Metanephros (tissue), 2 donors: ENCODE results near the gene REV3L.

- RAMPAGE, long total RNA: no peak
Measured at GRCh38 chr6:108845987-108846496, 2.2 kb upstream of the ARMC2 start.

GRCh38 chr6:108990848-108991461 lies 103.7 kb downstream of the SESN1 start:
- RAMPAGE, long total RNA: no peak

- RAMPAGE, long total RNA: no peak
Measured at GRCh38 chr6:108995693-108996257, 98.9 kb downstream of the SESN1 start.

- RAMPAGE, long total RNA: no peak
Measured at GRCh38 chr6:109163392-109164197, 68.3 kb downstream of the CEP57L1 start.

GRCh38 chr6:109381590-109382010 lies 667 bp downstream of the CD164 start:
- RAMPAGE, long total RNA: no peak

GRCh38 chr6:109448286-109448976 lies 7.1 kb downstream of the MICAL1 start:
- RAMPAGE, long total RNA: no peak

GRCh38 chr6:109478922-109479346 lies 4.1 kb downstream of the ZBTB24 start:
- RAMPAGE, long total RNA: no peak

DNA sequence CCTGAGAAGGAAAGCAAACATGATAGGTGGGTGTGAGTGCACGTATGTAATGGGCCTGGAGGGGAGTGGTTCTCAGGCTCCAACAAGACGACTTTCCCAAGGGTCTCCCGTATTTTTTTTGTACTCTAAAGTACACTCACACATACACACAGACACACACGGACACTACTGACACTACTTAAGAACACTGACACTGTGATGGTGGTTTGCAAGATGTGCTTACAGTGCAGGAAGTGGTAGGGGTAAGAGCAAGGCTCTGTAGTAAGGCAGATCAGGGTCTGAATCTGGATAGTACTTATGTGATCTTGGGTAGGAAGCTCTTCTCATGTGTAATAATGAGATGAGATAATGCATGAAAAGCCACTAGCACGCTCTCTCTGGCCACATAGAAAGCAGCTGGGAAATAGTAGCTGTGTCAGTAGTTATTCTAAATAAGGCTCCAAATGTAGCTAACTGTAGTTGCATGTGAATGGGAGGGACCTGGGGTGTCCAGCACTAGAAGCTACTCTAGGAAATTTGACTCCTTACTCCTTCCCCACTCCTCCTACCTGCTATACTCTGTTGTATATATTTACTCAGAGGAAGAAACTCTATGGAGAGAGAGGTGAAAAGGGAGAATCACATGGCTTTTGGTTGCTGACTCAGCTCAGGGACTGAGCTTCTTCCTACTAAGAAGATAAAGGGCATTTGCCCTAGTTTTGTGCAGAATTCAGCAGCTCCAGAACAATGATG lies 8.4 kb upstream of the ZBTB24 start:
- RAMPAGE, long total RNA: no peak

GRCh38 chr6:109967798-109968380 lies 10.2 kb upstream of the GPR6 start:
- RAMPAGE, long total RNA: no peak

DNA sequence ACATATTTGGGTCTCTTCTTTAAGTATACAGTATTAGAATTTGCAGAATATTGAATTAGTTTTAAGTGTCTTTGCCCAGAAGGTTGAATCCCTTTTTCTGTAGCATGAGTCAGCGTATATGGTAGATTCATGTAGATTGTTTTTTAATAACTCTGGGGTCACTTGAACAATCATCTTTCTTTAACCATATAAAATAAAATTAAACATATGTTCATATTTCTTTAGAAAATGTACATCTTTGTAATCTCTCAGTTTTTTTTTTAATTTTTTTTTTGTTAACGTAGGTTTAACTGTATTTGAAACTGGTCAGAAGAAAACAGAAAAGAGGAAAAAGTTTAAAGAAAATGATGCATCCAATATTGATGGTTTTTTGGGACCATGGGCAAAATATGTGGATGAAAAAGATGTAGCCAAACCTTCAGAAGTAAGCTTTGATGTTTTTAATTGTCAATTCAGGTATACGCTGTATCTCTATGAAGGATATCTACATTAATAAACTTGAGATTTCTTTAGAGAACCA lies 28.6 kb downstream of the CDC40 start:
- RAMPAGE, long total RNA: no peak

DNA sequence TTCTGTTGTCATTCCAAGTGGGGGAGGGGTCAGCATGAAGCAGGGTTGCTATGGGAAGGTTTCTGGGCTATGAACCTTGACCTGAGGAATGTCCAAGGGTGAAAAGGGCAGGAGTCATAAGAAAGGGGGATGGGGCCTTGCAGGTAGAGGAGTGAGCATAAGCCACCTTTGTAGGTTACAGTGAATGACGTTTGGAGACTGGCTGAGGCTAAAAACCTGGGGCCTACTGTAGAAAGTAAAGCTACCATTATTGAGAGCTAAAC lies 3.0 kb downstream of the METTL24 start:
- RAMPAGE, long total RNA: no peak

- RAMPAGE, long total RNA: no peak
Measured at GRCh38 chr6:111032644-111033260, 50.9 kb downstream of the RPF2 start.

DNA sequence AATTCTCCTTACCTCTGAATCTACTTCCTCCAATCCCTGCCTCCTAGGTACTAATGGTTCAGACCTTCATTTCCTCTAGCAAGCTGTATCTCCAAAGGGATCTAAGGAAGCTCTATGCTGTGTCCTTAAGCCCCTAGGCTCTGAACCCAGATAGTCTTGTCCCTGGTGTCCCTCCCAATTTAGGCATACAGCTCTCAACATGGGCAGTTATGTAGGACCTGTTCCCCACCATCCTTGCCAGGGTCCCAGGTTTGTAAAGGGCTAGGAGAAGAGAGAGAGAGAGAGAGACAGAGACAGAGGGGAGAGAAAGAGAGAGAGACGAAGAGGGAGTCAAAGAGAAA lies 44.6 kb downstream of the SLC16A10 start:
- RAMPAGE, long total RNA: no peak

GRCh38 chr6:111255621-111256165 lies 3.4 kb upstream of the MFSD4B start:
- RAMPAGE, long total RNA: no peak

DNA sequence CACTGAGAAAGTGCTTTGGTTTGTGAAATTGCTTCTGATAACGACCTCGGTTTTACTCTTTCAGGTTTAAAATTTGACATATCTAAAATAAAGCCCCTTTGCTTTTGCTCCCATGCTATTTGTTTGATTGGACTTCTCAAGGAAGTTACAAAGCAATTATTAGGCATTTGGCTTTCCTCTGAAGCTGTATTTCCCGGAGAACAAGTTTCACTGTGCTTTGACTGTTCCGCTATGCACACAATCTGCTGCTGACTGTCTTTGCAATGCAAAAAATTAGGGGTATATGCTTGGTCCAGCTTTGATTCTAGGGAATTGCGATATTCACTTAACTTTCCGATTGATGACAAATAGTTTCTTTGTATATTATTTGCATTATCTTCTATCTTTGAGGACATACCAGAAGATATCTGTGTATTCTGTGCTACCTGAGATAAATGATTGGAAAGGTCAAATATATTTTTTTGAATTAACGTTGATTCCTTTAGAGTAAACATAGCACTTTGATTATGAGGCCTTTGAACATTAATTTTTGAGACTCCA lies 109.1 kb downstream of the REV3L start:
- RAMPAGE, long total RNA: no peak

- RAMPAGE, long total RNA: no peak
Measured at GRCh38 chr6:111474335-111474869, 8.6 kb downstream of the REV3L start.

GRCh38 chr6:111478072-111478537 lies 4.9 kb downstream of the REV3L start:
- RAMPAGE, long total RNA: no peak

DNA sequence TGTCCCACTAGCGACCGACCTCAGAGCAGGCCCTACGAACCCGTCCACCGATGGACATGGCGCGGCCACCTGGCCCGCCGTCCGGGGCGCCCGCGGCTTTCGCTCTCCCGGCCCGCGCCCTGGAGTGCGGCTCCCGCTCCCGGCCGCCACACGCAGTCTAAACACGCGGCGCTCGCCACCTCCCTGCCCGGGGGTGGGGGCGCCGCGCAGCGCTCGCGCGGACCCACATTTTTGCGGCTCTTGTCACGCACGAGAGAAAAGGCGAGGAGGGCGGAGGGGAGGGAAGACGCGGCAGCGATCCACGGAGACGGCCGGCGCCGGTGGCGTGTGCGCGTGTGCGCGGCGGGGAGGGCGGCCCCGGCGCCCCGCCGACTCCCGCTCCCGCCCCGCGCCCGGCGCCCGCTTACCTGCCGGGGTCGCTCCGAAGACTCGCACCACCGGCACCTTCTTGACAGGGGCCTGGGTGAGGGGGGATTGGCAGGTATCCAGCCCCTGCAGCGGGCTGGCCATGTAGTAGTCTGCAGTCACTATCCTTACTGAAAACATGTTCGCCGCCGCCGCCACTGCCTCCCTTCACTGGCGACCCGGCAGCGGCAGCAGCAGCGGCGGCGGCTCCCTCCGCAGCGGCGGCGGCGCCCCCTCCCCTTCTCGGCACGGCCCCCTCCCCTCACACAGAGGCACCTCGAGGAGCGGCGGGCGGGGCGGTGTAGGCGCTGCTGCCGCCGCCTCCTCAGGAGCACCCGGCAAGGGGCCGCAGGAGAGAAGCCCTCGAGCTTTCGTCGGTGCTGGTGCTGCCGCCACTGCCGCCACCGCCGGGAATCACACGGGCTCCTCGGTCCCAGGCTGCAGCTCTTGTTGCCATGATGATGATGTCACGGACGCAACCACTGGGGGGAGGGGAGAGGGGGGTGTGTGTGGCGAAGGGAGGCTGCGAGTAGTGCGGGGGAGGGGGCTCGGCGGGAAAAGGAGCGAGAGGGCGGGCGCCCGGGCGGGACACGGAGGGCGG lies at the start of gene REV3L:
Gene REV3L (minus strand): TSS at position 876 of the 1,006 bp plus-strand sequence.
- RAMPAGE, long total RNA: no peak

GRCh38 chr6:111536593-111537284 lies 53.7 kb upstream of the REV3L start:
- RAMPAGE, long total RNA: no peak

- RAMPAGE, long total RNA: no peak
Measured at GRCh38 chr6:111540831-111541361, 57.9 kb upstream of the REV3L start.